Airway epithelial cell (primary cell): ENCODE results near the genes SUPT16H and TOX4.

DNA sequence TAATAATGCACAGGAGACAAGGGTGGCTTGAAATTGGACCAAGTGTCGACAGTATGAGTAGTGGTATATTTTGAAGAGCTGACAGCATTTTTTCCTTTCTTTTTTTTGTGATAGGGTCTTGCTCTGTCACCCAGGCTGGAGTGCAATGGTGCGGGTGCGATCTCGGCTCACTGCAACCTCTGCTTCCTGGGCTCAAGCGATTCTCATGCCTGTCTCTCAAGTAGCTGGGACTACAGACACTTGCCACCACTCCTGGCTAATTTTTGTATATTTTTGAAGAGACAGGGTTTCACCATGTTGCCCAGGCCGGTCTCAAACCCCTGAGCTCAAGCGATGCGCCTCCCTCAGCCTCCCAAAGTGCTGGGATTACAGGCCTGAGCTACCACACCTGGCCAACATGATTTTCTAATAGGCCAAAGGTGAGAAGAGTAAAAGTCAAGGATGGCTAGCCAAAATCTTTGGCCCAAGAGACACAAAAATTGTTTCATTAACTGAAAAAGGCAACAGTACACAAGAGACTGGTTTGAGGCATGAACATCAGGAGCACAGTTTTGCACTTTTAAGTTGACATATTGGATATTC lies 12.6 kb downstream of the HNRNPC start:
- RAMPAGE, long total RNA: no peak

DNA sequence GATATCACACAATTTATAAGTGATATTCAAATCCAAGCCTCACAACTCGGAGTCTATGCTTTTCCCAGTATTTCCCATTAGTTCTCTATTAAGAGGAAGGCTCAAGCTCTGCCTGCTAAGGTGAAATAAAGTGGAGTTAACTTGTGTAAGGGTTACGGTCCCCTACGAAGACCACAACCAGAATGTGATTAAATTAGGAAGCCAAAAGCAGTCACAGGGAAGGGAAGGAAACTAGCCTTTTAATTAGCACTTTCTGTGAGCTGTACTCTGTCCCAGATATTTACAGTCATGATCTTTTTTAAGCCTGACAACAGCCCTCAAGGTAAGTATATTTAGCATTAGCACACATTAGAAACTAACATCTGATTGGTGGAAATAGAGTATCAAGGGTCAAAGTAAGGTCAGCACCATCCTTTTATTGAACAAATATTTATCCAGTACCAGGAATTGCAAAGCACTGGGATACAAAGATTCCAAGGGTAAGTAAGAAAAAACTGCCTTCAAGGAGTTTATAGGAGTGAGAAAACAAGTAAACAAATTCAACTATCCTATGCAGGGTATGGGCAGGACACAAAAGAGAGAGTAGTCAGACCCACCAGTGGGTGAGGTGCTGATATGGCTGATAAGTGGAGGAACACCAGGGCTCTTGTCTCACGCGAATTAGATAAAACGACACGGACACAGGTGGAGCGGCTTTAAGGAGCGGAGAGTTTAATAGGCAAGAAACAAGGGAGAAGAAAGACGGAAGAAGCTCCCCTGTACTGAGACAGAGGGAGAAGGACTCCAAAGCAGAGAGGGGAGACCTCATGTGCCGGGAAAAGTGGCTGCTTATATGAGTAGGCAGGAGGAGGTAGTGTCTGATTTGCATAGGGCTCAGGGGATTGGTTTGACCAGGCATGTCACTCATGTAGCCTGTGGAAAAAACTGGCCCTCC lies 28.3 kb downstream of the RPGRIP1 start:
- RAMPAGE, long total RNA: no peak

- RAMPAGE, long total RNA: no peak
These were observed 19.0 kb downstream of the SUPT16H start for GRCh38 chr14:21364688-21365259.

DNA sequence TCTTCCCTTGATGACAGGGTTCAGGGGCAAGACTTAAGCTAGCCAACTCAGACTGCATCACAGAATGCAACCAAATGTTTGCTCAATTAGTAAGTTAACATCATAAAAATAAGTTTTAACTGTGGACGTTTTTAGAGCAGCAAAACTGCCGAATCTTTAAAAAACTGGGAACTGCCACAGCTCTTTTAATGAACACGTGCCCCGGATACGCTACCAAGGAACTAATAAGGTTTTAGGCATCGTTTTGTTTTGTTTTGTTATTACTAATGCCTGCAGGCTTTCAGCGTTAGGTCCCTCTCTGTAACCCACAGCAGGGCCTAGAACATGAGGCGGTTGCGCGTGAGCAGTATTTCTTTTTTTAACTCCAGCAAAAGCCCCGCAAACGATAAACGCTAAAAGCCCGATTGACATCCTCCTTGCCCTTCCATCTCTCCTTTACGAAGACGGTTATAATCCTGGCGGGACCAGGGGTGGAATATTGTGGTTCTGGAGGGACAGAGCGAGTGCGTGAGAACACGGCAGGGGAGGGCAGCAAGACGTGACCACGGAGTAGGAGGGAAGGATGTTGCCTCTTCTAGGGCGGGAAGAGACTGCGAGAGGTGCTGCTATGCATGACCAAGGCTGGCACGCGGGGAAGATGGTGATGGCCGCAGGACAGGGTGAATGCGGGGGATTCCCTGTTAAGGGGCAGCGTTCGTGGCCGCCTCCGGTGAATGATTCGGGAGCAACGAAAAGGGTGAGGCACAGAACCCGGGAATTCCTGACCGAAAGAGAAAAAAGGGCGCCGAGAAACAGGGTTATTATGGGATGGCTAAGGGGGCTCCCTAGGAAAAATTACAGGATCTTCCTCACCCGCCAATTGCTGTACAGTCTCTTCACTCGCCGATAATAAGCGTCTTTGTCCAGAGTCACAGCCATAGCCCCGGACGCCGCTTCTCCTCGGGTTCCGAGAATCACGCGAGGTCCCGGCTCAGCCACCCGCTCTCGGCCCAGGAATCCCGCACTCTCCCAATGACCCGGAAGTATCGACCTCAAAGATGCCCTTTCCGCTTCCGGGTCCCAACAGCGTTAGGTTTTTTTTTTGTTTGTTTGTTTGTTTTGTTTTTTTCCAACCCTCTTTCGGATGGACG lies at the start of gene SUPT16H:
Gene SUPT16H, minus strand, starts transcription at position 1,010 of the 1,130 bp plus-strand sequence.
- RAMPAGE, long total RNA: start-site peak on the minus strand centred at position 977 of the sequence, 73 bp wide, 2,458 and 130 reads in 2 replicates

DNA sequence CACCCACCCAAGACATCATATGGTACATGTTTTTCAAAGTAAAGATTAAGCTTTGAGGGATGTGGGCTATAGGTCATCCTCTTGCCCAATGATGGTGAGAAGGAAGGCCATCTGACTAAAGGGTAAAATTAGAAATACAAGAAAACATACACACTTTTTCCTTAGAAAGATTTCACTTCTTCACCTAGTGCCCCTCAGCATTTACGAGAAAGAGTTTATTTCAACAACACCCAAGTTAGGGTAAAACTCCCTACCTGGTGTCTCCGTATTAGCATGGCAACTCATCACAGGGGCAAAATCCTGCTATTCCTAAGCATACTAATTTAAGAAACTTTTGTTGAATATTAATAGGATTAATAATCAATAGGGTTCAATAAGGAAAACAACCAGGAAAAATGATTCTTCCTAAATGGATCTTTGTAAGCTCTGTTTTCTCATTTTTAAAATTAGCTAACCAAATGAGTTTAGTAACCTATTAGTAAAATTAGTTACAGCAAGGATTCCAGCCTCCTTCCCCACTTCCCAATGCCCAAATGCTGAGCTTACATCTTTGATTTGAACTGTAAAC lies 8.2 kb upstream of the SUPT16H start:
- RAMPAGE, long total RNA: no peak

DNA sequence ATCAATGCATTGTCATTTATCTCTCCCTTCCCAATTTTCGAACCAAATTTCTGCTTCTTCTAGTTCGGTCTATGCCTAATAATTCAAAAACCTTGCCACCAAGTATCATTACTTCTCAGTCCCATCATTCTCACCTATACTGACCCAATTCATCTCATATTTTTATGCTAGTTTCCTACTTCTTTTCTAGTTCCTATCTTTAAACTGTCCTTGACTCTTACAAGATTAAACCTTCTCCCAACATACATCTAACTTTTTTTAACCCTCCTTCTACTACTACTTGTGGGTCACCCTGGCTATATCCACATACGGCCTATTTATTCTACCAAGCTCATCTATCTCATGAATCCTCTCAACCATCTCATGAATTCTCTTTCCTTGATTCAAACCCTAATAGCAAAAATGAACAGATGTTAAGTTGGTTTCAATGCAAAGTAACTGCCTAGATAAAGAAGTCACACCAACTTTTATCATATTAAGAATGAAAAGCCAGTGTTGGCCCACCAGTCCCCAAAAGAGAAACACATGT lies 21.3 kb downstream of the CHD8 start:
- RAMPAGE, long total RNA: no peak

DNA sequence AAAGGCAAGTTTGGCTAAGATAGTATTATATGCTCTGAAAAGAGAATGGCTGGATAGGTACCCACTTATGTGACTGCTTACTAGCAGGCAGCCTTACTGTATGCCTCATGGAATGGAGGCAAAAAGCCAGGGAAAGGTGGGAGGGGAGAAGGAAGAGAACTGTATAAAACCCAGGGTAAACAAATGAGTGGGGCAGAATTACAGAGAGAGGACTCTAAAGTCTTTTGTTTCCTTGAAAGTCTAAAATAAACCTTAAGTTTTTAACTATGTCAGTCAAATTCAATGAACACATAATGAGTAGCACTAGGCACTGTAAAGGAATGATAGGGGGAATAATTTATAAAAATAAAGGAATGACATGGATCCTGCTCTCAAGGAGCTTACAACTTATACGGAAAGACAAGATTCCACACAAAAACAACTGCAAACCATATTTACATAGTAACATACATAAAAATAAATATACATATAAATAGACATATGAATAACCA lies 3.3 kb upstream of the CHD8 start:
- RAMPAGE, long total RNA: no peak

- RAMPAGE, long total RNA: start-site peak on the plus strand at chr14:21477179-21477247, 288 and 95 reads in 2 replicates
These were observed at the start of gene TOX4 for GRCh38 chr14:21477140-21478022. TOX4 (plus strand) TSS chr14:21477195.

DNA sequence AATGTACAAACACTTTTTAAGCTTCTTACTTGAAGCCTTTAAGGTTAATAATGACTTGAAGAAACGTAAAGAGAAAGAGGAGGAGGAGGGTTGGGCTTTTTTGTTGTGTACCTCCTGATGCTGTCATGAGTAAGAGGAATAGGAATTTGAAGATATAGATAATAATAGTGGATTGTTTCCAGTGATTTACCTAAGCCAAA lies 126.5 kb upstream of the OR4E1 start:
- RAMPAGE, long total RNA: no peak

- RAMPAGE, long total RNA: no peak
These were observed 178.4 kb upstream of the OR4E1 start for GRCh38 chr14:21851987-21852484.

DNA sequence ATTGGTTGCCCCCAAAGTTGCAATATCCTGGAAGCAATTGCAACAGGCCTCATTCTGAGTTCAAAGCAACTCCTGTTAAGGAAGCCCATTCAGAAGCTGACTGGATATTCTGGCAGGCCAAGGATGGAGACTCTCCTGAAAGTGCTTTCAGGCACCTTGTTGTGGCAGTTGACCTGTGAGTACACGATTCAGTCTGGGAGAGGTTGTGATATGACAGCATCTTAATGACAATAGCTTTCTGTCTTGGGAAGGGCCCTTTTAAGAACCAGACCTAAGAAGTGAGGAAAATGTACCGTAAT lies 420.8 kb downstream of the DAD1 start:
- RAMPAGE, long total RNA: no peak

DNA sequence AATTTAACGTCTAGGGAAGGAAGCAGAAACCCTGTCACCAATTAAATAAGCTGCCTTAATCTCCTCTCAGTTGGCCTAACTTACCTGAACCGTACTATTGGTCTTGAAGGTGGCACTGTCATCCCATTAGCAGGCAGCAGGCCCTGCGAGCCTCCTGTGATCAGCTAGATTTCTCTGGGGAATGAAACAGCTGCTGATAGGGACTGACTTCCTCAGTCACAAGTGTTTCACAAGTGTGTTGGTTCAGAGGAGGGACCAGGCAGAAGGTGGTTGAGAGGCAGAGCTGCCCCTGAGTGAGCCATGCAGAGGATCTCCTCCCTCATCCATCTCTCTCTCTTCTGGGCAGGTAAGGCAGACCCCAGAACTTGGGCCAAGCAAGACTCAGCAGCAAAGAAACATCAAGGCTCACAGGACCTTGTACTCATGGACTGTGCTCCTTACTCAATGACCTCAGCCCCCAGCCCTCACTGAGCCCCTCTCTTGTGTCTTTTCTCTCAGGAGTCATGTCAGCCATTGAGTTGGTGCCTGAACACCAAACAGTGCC lies 166.7 kb downstream of the DAD1 start:
- RAMPAGE, long total RNA: no peak

- RAMPAGE, long total RNA: no peak
These were observed 139.5 kb downstream of the DAD1 start for GRCh38 chr14:22449364-22450132.

- RAMPAGE, long total RNA: no peak
These were observed 96.4 kb downstream of the DAD1 start for GRCh38 chr14:22492510-22493102.

DNA sequence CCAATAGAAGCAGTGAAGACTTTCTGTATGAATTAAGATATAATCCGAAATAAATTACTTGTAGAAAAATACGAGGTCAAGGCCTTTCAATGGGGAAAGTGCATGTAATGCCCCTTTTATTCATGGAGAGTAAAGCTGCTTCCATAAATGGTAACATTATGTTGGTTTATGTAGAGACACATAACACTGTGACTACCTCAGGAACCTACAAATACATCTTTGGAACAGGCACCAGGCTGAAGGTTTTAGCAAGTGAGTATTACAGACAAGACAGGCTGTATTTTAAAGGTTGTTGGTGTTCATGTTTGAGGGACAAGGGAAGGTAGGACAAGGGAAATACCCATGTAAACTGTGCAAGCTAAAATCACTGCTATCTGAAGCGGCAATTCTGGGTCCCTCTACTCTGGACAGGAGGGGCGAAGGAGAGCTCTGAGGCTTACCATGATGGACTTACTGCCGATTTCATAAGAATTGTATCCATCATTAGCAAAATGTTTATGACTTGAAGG lies 89.5 kb downstream of the DAD1 start:
- RAMPAGE, long total RNA: no peak

DNA sequence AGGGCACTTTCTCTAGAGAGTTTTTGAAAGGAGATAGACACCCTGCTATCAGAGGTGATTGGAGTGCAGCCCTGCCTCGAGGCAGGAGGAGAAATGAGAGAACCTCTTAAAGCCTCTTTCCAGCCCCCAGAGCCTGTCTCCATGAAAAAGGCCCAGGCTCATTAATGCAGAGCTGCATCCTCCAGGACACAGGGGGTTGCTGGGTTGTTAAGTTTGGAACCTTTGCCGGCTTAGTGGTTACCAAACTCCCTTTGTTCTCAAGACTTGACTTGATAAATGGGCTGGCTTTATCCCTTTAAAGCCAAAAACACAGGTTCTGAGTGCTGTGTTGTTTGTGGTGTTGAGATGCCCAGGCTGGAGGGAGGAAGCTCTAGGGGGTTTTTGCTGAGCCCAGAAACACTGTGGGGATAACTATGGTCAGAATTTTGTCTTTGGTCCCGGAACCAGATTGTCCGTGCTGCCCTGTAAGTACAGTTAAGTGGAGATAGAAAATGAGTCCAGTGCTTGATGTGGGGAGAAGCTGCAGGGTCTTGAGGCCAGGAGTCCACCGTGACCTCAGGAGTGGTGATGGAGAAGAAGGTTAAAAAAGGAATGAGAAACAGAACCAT lies 70.9 kb downstream of the DAD1 start:
- RAMPAGE, long total RNA: no peak

- RAMPAGE, long total RNA: no peak
These were observed 41.1 kb downstream of the DAD1 start for GRCh38 chr14:22547937-22548384.

DNA sequence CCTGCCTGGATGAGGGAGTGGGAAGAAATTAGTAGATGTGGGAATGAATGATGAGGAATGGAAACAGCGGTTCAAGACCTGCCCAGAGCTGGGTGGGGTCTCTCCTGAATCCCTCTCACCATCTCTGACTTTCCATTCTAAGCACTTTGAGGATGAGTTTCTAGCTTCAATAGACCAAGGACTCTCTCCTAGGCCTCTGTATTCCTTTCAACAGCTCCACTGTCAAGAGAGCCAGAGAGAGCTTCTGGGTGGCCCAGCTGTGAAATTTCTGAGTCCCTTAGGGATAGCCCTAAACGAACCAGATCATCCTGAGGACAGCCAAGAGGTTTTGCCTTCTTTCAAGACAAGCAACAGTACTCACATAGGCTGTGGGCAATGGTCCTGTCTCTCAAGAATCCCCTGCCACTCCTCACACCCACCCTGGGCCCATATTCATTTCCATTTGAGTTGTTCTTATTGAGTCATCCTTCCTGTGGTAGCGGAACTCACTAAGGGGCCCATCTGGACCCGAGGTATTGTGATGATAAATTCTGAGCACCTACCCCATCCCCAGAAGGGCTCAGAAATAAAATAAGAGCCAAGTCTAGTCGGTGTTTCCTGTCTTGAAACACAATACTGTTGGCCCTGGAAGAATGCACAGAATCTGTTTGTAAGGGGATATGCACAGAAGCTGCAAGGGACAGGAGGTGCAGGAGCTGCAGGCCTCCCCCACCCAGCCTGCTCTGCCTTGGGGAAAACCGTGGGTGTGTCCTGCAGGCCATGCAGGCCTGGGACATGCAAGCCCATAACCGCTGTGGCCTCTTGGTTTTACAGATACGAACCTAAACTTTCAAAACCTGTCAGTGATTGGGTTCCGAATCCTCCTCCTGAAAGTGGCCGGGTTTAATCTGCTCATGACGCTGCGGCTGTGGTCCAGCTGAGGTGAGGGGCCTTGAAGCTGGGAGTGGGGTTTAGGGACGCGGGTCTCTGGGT lies 39.0 kb downstream of the DAD1 start:
- RAMPAGE, long total RNA: no peak

- RAMPAGE, long total RNA: no peak
These were observed 37.4 kb downstream of the DAD1 start for GRCh38 chr14:22551476-22552121.

GRCh38 chr14:22563738-22564427 lies 25.1 kb downstream of the DAD1 start:
- RAMPAGE, long total RNA: no peak